Gastroesophageal sphincter (tissue), 4 donors: ENCODE measurements around the gene DAZ3.

- PRO-cap = no peak
- RAMPAGE, long total RNA, 4 experiments = no peak in any of the 4 experiments
Measured at GRCh38 chrY:11047346-11047677, 1519.6 kb downstream of the TSPY10 start.

GRCh38 chrY:12854884-12855268 is 49.8 kb upstream of the DDX3Y start:
- PRO-cap = no peak
- RAMPAGE, long total RNA, 4 experiments = no peak in any of the 4 experiments

DNA sequence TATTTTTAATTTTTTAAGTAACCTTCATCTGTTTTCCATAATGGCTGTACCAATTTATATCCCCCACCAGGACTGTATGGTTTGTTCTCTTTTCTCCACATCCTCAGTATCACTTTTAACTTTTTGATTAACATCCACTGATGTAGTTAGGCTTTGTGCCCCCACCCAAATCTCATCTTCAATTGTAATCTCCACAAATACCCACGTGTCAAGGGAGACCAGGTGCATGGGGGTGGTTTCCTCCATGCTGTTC is 91.4 kb downstream of the UTY start:
- PRO-cap = no peak
- RAMPAGE, long total RNA, 4 experiments = no peak in any of the 4 experiments

DNA sequence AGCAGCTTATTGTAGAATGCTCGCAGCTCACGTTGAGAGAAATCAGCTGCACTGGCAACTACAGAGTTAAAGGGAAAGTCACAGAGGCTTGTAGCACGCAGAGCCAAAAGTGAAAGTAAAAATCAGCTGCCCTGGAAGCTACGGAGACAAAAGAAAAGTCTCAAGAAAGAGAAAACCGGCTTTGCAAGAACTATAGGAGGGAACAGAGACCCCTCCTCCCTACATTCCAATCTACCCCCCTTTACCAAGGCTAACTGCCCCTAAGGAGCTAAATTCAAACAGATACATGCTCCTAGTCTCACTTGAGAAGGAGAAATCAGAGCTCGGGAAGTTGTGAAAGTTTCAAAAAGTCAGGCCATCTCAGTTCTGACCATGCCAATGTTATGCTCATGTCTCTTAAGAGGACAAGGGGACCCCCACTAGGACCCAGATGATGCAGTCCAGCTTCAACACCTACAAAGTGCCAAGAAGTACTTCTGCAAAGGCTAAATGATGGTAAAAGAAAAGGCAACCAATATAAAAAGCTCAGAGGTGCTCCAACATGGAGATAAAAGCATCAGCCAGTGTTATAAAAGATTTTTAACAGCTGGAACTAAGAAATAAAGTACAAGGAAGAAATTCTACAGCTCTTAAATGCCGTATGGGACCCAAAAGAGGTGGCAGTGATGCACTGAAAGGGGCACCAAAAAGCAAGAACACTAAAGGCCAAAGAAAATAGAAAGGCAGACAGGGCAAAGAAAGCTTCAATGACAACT is 900.5 kb downstream of the NLGN4Y start:
- PRO-cap = unidirectional peak, plus-strand start at position 118 of the sequence
- RAMPAGE, long total RNA, 4 experiments = no peak in any of the 4 experiments

DNA sequence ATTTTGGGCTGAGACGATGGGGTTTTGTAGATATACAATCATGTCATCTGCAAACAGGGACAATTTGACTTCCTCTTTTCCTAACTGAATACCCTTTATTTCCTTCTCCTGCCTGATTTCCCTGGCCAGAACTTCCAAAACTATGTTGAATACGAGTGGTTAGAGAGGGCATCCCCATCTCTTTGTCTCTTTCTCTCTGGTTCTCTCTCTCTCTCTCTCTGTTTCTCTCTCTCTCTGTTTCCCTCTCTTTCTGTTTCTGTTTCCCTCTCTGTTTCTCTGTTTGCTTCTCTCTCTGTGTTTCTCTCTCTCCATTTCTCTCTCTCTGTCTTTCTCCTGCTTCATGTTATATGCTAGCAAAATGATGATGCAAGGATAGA is 158.8 kb upstream of the RBMY1B start:
- PRO-cap = no peak
- RAMPAGE, long total RNA, 4 experiments = no peak in any of the 4 experiments

GRCh38 chrY:24813322-24813565 is at the start of gene DAZ3:
TSS of gene DAZ3 (minus strand) at chrY:24813393.
- PRO-cap = no peak
- RAMPAGE, long total RNA, 4 experiments = no peak in any of the 4 experiments

GRCh38 chrY:26400725-26401051 is 778.8 kb downstream of the CDY1 start:
- PRO-cap = no peak
- RAMPAGE, long total RNA, 4 experiments = no peak in any of the 4 experiments